BJ (cell line): Measurements from ENCODE around the gene IL15RA.

DNA sequence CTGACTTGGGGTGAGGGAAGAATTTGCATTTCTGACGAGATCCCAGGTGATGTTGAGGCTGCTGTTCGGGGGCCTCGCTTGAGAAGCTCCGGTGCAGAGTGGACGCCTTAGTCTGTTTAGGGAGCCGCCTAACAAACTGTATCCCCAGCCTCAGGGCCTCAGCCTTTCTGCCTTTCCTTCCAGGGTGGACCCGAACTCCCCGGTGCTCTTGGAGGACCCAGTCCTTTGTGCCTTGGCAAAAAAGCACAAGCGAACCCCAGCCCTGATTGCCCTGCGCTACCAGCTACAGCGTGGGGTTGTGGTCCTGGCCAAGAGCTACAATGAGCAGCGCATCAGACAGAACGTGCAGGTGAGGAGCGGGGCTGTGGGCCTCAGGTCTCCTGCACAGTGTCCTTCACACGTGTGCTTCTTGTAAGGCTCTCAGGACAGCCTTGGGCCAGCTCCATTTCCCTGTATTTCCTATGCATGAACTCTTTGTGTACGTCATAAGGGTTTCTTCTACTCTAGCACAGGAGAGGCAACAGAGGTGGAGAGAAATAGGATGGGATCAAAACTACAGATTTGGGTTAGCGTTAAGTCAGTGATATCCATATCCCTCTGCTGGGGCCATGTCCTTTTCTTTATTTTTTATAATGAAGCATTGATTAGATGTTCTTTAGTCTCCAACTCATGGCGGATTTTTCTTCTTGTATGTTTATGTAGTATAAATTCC is 9.3 kb downstream of the AKR1C1 start:
- CAGE, long polyA plus RNA, result no peak
- RRBS, result no CpG with 5 or more reads among the region's 18 CpGs

- CAGE, long polyA plus RNA, result no peak
- RRBS, result no CpG with 5 or more reads among the region's 6 CpGs
These were observed 18.7 kb downstream of the AKR1C2 start for GRCh38 chr10:4984780-4985471.

- CAGE, long polyA plus RNA, result no peak
- RRBS, result no CpG with 5 or more reads among the region's 7 CpGs
These were observed 14.3 kb upstream of the AKR1C2 start for GRCh38 chr10:5017696-5018545.

DNA sequence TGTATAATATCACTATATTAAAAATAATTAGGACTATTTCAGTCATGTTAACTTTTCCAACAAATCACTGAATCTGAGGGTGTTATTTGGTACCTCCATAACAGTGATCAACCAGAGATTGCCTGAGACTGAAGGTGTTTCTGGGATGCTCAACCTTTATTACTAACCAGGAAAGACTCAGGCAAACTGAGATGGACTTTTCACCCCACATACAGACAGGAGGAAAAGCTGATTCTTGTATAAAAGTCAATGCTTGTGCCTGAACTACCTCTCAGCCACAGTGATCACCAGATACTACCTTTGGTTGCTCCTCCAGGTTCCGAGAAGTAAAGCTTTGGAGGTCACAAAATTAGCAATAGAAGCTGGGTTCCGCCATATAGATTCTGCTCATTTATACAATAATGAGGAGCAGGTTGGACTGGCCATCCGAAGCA is 1.9 kb downstream of the AKR1C3 start:
- CAGE, long polyA plus RNA, result no peak
- RRBS, result no CpG with 5 or more reads among the region's 3 CpGs

GRCh38 chr10:5099270-5099767 is 5.1 kb downstream of the AKR1C3 start:
- CAGE, long polyA plus RNA, result no peak
- RRBS, result no CpG with 5 or more reads among the region's 5 CpGs

DNA sequence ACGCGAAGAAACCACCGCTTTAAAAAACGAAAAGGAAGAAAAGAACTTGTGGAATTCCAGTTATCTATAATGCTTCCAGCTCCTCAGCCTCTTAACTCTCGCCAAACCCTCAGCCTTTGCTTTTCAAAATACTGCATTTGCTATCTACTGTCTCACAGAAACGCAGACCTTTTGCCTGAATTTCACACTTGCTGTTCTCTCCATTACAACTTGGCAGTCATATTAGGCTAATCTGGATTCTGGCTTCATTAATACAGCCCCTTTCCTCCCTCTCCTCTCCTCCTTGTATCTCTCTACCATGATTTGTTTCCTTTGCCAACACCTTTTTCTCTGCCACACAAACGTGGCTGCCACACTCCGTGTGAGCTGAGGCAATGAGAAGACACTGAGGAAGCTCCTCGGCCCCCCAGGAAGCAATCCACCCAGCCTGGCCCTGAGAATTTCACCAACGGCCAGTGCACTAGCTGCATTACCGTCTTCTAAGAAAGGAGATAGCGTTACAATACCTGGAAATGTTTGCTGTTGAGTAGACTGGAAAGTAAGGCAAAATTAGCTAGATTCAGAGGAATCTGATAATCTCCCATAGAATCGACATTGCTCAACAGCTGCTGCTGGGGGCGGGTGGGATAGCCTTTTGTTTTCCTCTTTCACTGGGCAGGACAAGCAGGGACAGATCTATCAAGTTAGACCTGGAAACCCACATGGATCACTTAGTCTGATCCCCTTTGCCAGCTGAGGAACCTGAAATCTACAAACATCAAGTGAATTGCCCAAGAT is 37.1 kb downstream of the CALML5 start:
- CAGE, long polyA plus RNA, result no peak
- RRBS, result no CpG with 5 or more reads among the region's 14 CpGs

DNA sequence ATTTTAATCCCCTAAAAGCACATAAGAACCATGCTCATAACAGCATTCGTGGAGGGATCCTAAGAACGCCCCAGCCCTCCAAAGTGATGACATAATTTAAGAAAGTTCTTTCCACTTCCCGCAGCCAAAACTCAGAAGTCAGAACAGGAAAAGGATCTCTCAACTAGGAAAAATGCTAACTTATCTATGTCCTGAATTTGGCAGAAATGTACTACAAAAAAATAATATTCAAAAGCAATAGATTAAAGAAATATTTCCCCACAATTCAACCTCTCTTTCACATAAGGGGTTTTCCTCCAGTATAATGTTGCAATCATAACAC is 23.1 kb downstream of the ASB13 start:
- CAGE, long polyA plus RNA, result no peak
- RRBS, result no CpG with 5 or more reads among the region's 3 CpGs

- CAGE, long polyA plus RNA, result no peak
- RRBS, result no CpG with 5 or more reads among the region's 16 CpGs
These were observed 7.1 kb downstream of the ASB13 start for GRCh38 chr10:5659176-5659779.

- CAGE, long polyA plus RNA, result no peak
- RRBS, result no CpG with 5 or more reads among the region's 11 CpGs
These were observed 26.1 kb downstream of the FBH1 start for GRCh38 chr10:5915983-5916707.

DNA sequence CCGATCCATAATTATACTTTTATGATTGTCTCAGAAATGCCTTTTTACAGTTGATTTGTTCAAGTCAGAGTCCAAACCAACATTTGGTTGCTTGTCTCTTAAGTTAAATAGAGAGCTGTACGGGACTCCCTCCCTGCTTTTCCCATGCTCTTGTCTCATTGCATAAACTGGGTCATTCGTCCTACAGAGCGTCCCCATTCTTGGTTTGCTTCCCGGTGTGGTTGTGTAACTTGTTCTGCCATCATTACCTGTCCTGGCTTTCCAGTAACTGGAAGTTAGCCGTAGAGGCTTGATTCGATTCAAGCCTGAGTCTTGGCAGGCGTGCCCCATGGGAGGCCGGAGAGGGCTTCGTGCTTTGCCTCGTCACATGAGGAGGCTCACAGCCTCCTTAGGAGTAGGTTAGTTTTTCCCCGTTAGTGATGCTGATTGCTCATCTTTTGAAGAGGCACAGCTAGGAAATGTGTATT is 40.2 kb downstream of the FBH1 start:
- CAGE, long polyA plus RNA, result no peak
- RRBS, result no CpG with 5 or more reads among the region's 12 CpGs

GRCh38 chr10:5977160-5978101 is at the start of gene IL15RA:
Gene IL15RA (minus strand): TSS chr10:5977543.
- CAGE, long polyA plus RNA, result start-site peak on the minus strand at chr10:5977517-5977665, 12 and 13 reads in 2 replicates
- RRBS, result 1% methylated on average over 64 of the region's 114 CpGs

DNA sequence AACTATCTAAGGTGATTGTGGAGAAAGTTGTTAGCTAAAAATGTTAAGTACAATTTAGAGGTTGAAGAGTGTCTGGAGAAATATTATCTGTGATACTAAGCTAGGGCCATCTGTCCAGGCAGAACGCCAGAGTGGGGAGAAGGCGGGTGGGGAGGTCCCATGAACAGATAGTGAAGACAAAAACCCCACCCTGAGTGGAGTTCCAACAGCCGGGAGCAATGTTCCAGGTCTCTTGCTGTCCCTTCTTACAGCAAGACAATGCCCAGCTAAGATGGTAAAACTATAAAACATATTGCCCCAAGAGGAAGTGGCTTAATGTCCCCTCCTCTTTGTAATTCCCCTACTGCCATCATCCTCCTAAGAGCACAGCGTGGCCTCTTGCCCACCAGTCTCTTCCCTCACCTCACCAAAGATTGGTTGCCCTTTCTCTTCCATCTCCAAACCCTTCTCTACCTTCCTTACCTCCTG is 10.4 kb upstream of the IL15RA start:
- CAGE, long polyA plus RNA, result no peak
- RRBS, result no CpG with 5 or more reads among the region's 4 CpGs

DNA sequence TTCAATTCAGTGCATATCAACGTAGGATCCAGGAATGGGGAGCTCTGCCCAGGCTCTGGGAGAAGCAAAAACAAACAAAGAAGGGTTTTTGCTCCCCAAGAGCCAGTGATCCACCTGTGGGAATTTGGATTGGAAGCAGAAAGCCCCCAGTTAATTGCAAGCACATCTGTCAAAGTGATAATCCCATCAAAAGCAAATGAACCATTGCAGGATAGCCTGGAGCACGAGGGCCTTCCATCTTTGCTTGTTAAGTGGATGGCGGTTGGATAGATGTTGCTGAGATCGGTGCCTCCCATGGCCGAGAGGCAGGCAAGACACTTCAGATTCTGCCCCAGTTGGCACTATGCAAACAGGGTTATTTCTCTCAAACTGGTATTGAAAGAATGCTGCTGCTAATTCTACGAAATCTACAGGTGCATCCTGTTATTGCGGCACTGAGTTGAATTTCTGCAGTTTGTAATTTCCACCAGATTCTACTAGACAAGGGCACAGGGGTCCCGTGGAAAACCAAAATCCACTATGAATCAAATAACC is 6.8 kb upstream of the IL2RA start:
- CAGE, long polyA plus RNA, result no peak
- RRBS, result no CpG with 5 or more reads among the region's 8 CpGs

GRCh38 chr10:6102186-6102663 is 13.4 kb downstream of the RBM17 start:
- CAGE, long polyA plus RNA, result no peak
- RRBS, result no CpG with 5 or more reads among the region's 8 CpGs

- CAGE, long polyA plus RNA, result no peak
- RRBS, result no CpG with 5 or more reads among the region's 3 CpGs
These were observed 25.0 kb downstream of the RBM17 start for GRCh38 chr10:6113712-6114271.

GRCh38 chr10:6222309-6223083 is 19.8 kb downstream of the PFKFB3 start:
- CAGE, long polyA plus RNA, result no peak
- RRBS, result 82% methylated on average over 5 of the region's 29 CpGs

- CAGE, long polyA plus RNA, result no peak
- RRBS, result no CpG with 5 or more reads among the region's 5 CpGs
These were observed 51.5 kb downstream of the PFKFB3 start for GRCh38 chr10:6254288-6254487.

GRCh38 chr10:6381876-6382527 is 179.3 kb downstream of the PFKFB3 start:
- CAGE, long polyA plus RNA, result no peak
- RRBS, result no CpG with 5 or more reads among the region's 9 CpGs

DNA sequence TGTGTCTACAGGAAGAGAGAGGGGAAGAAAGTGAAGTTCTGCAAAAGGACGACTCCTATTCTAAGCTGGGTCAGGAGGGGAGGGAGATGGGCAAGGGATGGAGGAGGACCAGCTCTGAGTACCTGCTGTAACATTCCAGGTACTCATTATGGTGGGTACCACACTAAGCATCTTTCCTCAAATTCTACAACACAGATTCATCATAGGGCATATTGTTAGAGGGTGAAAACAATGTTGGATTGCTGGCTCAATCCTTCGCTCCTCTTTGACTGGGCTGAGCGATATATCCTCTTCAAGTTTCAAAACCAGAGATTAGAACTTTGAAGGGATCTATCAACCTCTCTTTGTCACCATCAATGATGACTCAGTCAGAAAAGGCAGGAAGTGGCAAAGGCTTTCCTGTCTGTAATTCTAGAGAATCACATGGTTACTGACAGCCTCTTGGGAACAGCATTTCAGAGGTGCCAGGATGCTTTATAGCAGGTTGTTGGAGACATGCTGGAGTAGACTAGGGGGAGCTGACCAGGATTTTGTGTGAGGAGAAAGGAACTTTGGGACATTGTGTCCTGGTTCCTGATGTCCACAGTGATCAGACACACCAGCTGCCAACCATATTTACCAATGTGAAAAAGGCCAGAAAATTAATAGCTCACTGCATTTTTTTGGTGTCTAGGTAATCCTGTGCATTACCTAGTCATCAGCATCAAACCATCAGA is 81.4 kb downstream of the PRKCQ start:
- CAGE, long polyA plus RNA, result no peak
- RRBS, result no CpG with 5 or more reads among the region's 3 CpGs

- CAGE, long polyA plus RNA, result no peak
These were observed 12.0 kb upstream of the PRKCQ start for GRCh38 chr10:6591844-6592622.